Measurements from ENCODE around the genes NCBP2L, CAPN6, SERTM2, HTR2C and CT83.

DNA sequence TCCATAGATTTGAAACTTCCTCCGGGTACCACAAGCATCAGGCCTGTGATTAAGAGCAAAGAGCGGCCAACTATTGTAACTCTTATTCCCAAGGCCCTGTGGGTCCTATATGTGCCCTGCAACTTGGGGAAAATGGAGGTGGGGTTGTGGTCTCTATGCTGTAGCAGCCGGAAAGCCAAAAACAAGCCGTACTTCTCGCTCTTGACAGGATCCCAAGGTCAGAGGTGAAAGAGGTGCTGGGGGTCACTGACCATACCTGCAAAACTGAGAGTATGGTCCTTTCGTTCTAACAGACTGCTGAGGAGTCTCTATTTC, at the start of gene NCBP2L:
TSS of gene NCBP2L (plus strand) at position 92 of the 315 bp plus-strand sequence.
- PRO-cap, 7 experiments = no peak in any of the 7 experiments

- PRO-cap, 7 experiments = peak in 7 of 7 experiments; most common plus-strand start chrX:107826092 (in 4); most common minus-strand start chrX:107826040 (in 3)
Measured at GRCh38 chrX:107825973-107826701, 471 bp downstream of the MID2 start.

GRCh38 chrX:107827261-107827905, 1.7 kb downstream of the MID2 start:
- PRO-cap, 7 experiments = no peak in any of the 7 experiments

- PRO-cap, 7 experiments = peak in 1 of 7 experiments; most common minus-strand start chrX:108626033 (in 1)
Measured at GRCh38 chrX:108625901-108626123, 110.6 kb downstream of the IRS4 start.

DNA sequence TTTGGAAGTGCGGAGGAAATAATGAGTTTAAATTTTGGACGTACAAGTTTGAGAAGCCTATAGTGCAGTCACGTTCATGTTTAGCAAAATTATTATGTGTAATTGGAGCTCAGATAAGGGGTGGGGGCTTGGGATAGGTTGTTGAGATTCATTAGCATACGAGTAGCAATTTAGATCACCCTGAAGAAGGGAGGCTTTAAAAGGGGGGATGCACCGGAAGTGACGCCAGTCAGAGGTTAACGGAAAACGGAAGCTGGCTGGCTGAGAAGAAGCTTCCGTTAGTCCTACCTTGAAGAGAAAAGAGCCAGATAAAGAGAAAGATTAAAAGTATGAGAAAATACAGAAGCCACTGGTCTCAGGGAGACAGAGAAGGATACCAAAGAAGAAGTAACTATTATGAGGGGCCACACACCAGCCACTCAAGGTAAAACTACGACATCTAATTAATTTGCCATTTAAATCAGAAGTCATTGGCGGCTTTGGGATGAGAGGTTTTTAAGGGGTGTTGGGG, 1.0 kb upstream of the NXT2 start:
- PRO-cap, 7 experiments = no peak in any of the 7 experiments

DNA sequence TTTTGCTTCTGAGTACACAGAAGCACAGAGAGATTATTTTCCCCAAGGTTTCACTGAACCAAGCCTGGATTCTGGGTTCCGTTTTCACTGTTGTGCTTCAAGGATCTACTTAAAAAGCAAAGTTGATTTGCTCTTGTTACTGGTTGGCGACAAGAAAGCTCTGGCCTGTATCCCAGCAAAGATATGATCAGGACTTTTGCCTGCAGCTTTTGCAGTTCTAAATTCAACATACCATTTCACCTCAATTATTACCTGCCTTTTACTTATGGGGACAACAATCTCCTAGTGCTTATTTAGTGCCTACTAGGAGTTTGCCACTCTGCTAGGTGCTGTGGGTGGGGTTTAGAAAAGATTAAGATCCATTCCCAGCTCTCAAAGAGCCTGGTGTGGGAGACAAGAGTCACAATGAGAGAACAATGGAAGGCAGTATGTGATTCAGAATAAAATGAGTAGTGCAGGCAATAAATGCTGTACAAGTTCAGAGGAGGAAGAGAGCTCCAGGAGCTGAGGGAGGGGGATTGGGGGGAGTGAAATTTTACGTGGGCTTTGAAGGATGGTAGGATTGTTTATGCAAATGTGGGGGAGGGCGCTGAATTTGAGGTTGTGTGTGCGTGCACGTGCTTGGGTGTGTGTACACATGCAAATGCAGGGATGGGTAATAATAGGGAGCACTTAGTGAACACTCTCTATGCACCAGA, 5.0 kb upstream of the TMEM164 start:
- PRO-cap, 7 experiments = no peak in any of the 7 experiments

GRCh38 chrX:110317049-110317645, 738 bp downstream of the AMMECR1 start:
- PRO-cap, 7 experiments = peak in 1 of 7 experiments; most common plus-strand start chrX:110317467 (in 1)

- PRO-cap, 7 experiments = no peak in any of the 7 experiments
Measured at GRCh38 chrX:111097597-111098320, 1.8 kb downstream of the PAK3 start.

GRCh38 chrX:111098791-111099198, 2.8 kb downstream of the PAK3 start:
- PRO-cap, 7 experiments = peak in 2 of 7 experiments; most common plus-strand start chrX:111099065 (in 2)

DNA sequence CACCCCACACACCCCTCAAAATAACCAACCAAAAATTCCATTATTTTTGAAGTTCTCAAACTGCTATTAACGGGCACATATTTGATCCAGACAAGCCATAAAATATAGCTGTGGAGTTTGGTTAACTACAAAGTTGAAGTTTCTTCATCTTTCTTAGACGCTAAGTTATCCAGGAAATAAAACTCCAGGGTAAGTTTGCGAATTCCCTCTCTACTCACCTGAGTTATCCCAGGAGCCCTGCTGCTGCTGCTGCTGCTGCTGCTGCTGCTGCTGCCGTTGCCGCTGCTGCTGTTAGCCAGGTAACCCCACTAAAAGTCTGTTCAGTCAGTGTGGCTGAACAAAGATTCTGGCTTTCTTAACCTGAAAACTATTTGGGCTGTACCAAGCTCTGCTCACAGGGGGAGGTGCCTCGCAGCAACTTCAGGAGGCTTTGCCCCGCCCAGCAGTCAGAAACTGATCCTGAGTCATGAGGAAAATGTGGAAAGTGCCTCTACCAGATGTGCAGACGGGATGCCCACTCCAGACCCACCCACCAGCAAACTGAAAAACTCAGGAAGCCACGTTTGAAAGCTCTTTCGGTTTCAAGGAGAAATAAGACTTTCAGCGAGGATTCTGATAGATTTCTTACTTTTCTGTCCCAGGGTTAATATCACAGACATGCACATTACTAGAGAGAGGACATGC, at the start of gene CAPN6:
TSS of gene CAPN6 (minus strand) at position 331 of the 684 bp plus-strand sequence.
- PRO-cap, 7 experiments = no peak in any of the 7 experiments

- PRO-cap, 7 experiments = no peak in any of the 7 experiments
Measured at GRCh38 chrX:111511468-111511929, at the start of gene SERTM2. Gene SERTM2, plus strand, starts transcription at chrX:111511645.

- PRO-cap, 7 experiments = no peak in any of the 7 experiments
Measured at GRCh38 chrX:114583689-114584284, at the start of gene HTR2C. Gene HTR2C, plus strand, starts transcription at chrX:114584086.

DNA sequence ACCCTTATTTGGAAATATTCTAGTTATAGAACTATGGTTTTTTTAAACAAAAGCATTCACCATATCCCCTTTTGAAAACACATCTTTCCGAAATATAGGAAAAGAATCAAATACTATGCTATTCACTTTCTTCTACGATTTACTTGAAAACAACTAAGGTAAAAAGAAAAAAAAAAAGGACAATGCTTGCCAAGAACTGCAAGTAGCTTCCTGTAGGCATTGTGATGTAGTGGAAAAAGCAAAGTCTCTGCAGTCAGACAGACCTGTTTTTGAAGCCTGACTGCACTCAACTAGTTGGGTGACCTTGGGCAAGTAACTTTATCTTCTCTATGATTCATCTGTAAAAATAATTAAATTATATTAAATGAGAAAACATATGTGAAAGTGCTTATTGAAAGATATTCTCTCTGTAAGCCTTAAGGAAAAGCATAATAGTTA, 100.4 kb upstream of the PLS3 start:
- PRO-cap, 7 experiments = no peak in any of the 7 experiments

- PRO-cap, 7 experiments = no peak in any of the 7 experiments
Measured at GRCh38 chrX:115468159-115468358, 92.9 kb upstream of the PLS3 start.

GRCh38 chrX:115472056-115472622, 88.8 kb upstream of the PLS3 start:
- PRO-cap, 7 experiments = no peak in any of the 7 experiments

GRCh38 chrX:115933930-115935153, 236.2 kb upstream of the AGTR2 start:
- PRO-cap, 7 experiments = no peak in any of the 7 experiments

- PRO-cap, 7 experiments = no peak in any of the 7 experiments
Measured at GRCh38 chrX:116462690-116463423, at the start of gene CT83. Gene CT83, minus strand, starts transcription at chrX:116462976.

- PRO-cap, 7 experiments = no peak in any of the 7 experiments
Measured at GRCh38 chrX:118436532-118437162, 59.0 kb upstream of the DOCK11 start.

DNA sequence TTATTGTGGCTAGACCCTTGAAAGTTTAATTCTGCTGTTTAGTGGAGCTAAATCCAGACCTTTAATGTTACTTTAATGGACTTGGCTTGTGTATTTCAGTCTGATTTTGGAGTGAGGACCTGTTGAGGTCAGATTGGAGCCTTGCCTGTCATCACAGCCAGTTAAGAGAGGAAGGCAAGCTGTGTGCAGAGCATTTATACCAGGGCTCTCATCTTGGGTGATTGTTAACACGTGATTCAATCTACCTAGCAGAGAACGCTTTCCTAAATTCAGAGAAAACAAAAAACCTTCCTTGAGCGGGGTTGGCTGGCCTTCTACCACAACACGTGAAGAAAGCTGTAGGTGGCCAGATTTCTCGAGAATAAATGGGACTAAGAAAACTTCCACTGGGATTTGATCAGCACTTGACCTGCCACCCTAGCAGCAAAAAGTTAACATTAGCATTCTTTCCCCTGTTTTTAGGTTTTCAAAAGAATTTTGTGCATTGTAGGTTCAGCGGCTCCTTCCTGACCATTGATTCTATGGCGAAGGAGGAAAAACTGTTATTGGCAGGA, 1.9 kb downstream of the DOCK11 start:
- PRO-cap, 7 experiments = peak in 7 of 7 experiments; most common plus-strand start position 191 of the sequence (in 1); most common minus-strand start position 170 of the sequence (in 7)

DNA sequence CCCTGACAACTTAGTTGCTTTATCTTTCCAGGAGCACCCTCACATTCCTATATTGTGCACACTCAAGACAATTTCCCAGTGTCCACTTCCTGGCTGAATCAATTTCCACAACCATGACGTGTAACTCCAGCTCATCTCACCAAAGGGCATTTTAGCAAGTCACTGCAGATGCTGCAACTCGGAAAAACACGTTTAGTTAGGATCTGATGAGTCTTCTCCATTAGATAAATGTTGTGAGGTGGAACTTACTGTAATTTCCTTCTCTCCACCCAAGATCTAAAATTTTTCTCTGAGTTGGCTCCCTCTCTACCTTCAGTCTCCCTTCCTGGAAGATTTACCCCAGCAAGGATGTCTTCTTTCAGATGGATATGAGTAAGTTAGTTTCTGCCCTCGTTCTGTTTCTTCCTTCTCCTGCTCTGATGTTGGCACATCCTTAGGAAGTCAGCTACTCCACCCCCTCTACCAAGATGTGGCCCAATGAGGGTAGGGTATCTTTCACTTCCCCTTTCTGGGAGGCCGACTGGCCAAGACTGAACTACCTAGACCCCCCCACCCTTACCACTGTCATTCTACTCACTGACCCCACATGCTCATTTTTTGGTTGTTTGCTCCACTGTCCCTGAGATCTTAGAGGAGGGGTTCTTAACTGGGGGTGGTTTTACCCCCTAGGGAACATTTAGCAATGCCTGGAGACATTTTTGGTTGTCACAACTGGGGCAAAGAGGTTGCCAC, 28.7 kb upstream of the IL13RA1 start:
- PRO-cap, 7 experiments = no peak in any of the 7 experiments